ENCODE results near the gene MAPK6.

- PRO-cap, result no peak
These were observed 937 bp upstream of the USP8 start for GRCh38 chr15:50423224-50423712.

- PRO-cap, result no peak
These were observed 17.1 kb downstream of the USP8 start for GRCh38 chr15:50441343-50441645.

GRCh38 chr15:50720523-50720885, 33.9 kb upstream of the TRPM7 start:
- PRO-cap, result no peak

DNA sequence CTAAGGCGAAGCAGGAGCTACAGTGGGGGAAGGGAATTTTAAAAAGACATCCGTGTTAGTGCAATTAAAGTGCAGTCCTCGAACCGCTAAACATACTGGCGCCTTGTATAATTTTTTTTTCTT, 694 bp downstream of the SPPL2A start:
- PRO-cap, result no peak

DNA sequence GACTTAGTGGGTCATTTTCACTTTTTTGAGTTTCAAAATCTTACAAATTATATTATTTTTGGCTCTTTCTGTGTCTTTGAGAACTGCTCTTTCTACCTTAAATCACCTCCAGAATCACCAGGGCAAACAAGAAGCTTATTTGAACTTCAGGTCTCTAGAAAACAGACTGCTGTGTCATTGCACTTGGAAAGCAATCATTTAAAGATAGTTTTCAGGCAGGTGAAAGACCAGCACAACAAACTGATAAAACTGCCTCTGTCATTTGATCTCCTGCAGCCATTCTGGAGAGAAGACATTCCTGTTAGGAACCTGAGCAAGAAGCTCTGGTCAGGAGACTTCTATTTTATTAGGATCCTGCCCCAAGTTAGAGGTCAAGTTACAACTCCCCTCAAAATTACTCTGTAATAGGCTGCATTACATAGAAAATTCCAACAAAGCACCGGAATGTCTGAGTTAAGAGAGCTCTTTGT, 50.7 kb upstream of the AP4E1 start:
- PRO-cap, result no peak

- PRO-cap, result no peak
These were observed 459 bp downstream of the AP4E1 start for GRCh38 chr15:50909021-50909262.

- PRO-cap, result no peak
These were observed 57.5 kb downstream of the TNFAIP8L3 start for GRCh38 chr15:51036885-51037979.

DNA sequence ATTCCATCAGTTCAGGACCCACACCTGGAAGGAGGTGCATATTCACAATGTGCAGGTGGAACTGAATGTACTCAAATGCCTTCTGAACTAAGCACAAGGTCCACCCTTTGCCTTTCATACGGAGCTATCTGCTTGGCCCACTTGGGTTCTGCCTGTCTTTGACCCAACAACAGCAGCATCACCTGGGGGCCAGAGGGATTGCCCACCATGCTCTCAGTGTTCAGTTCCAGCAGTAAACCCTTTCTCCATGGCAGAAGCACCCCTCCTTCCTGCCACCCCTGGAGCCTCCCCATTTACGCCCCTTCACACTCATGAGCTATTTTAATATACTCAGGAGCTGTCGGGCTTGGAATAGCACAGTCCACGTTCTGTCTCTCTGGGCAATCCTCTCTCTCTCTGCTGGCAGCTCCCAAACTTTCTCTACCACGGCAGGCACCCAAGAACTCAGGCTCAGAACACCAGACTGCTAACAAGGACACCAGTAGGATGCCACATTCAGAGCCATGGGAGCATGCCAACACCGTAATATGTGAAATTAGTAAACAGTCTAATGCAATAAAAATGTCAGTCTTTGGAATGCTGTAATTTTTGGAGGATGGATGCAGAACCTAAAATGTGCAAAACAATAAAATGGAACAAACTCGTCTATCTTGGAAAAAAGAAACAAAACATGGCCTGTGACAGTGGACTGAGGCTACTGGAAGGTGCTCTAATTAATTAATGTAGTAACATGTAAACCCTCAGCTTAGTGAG, 19.4 kb downstream of the TNFAIP8L3 start:
- PRO-cap, result no peak

DNA sequence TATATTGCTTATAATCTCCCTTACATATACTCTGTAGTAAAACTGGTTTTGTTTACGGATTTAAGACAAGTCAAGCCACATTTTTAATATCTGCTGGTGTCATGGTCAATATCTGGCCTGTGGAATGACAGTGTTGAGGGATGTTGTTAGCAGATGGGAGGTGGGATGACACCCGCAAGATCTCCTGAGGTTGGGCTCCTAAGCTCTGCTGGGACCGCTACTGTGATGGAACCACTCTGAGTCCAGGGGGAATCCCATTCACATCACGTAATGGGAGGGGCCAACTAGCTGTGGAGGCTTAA, 18.6 kb downstream of the TNFAIP8L3 start:
- PRO-cap, result no peak

DNA sequence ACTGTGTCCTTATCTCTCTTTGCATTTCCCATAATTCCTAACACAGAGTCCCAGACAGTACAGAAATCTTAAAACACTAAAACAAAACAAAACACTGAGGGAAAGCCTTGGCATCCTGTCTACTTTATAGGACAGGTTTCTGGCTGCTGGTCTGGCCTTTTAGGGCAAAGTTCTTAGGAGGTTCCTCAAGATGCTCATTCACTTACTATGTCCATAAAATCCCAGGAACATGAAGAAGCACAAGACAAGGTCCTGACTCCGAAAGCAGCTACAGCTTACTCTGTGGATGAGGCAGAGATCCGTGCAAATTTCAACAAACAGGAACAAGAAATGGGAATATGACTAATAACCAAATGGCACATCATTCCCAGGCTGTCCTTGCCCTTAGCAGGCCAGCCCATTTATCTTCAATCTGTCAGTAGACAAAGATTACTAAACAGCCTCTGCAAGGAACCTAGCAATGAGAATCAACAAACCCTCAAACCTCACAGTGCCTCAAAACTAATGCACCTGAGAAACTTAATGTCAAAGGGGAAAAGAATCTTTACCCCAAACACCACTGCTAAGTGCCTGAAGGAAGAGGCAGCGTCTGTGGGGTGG, 5.1 kb downstream of the TNFAIP8L3 start:
- PRO-cap, result no peak

DNA sequence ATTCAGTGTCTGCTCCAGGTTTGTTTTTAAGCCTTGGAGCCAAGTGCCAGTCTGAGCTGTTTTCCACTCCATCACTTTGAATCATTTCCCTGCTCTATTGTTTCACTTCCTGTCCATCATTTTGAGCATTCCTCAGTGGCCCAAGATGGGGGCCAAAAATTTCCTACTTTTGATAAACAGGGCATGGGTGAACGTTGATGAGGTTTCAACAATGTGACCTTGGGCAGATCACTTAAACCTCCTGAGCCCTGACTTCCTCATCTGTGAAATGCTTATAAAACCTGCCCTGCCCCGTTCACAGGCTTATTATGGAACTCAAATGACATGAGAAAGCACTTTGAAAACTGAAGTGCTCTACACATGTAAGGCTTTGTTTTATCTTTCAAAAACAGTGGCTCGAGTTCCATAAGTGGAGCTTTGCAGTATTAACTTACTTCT, 4.3 kb downstream of the CYP19A1 start:
- PRO-cap, result no peak

GRCh38 chr15:51383327-51383968, 42.0 kb downstream of the GLDN start:
- PRO-cap, result no peak

DNA sequence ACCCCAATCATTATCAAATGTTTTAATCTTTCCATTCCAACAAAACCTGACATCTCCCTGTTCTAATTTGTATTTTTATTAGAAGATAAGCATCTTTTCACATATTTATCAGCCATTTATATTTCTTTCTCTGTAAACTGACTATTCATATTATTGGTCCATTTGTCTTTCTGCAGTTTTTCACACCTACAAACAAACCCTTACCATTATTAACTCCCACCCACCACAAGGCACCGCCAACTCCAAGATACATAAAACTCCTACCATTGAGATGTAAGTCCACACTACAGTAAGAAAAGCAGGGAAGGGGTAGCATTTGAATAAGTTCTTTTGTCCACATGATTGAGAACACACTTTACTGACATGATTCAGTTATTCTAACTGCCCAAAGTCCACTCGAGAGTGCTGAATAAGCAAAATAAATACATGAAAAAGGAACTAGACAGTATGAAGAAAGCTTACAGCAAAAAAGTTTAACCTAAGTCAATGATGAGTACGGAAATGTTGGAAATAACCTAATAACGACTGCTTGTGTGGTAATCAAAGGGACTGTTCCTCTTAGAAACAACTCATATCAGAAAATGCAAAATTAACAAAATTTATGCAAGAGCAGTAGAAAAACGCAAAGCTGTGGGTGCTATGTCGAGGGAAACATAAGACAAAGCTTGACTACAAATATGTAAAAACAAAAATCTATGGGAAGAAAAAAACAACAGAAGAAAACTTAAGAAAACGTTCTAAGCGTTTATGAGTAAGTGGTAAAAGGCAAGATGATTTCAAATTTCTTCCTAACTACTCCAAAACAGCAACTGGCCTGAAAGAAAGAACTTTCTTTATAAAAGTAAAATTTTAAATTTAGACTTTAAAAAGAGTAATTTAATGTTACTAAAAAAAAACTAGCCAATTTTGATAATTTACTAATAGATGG, 36.6 kb downstream of the DMXL2 start:
- PRO-cap, result no peak

DNA sequence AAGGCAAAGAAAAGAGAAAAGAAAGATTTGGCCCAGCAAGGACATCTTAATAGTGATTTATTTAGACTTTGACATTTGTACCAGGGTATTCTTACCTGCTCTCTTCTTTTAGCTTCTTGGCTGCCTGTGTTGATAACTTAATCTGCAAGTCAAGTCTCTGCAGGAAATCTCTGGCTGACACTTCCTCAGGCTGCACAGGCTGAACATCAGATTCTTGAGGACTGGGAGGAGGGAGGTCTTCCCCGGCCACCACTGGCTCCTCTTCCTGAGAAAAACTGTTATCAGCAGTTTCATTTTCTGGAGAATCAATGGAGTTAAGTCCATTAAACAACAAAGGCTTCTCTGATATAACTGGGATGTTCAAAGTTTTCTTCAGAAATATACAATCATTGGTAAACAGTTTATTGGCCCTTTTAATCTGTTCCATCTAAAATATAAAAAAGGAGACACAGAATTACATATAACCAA, 12.7 kb downstream of the LYSMD2 start:
- PRO-cap, result no peak

DNA sequence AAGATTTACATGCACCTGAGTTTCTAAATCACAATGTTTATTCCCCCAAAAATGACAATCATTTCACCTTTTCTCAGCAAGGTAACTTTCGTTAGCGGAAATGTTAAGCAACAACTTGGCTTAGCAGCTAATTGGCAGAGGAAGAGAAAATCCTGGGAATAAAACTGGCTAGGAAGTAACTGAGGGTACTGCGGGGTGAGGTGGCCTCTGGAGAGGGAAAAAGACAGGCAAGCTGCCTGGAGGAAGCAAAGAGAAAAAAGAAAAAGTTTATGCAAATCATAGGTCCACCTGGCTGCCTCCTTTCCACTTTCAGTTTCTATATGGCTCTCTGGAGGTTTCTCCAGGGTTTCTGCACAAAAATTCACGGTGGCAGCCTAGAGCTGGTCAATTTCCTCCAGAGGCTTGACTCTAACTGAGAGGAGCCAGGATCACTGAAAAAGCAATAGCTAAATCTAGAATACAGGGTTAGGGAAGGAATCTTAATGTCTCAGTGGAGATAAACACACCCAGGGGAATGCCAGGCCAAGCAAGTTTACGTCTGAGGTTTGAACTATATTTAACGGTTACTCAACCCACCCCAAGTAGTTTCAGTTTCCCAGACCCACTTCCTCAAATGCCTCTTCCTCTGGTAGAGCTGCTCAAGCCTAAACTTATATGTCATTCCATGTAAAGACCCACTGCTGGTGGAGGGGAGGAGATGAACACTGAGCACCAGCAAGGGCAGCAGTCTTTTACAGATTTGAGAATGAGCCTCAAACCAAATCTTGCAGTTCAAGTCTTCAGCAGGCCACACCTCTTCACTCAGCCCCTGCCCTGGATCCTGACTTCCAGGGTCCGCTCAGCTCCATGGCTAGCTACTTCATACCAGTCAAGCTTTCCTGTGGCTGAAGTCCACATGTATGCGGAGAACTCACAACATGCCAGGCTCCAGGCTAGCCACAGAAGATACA, 5.8 kb downstream of the LYSMD2 start:
- PRO-cap, result no peak

GRCh38 chr15:51870918-51871472, 41.5 kb downstream of the TMOD3 start:
- PRO-cap, result no peak

DNA sequence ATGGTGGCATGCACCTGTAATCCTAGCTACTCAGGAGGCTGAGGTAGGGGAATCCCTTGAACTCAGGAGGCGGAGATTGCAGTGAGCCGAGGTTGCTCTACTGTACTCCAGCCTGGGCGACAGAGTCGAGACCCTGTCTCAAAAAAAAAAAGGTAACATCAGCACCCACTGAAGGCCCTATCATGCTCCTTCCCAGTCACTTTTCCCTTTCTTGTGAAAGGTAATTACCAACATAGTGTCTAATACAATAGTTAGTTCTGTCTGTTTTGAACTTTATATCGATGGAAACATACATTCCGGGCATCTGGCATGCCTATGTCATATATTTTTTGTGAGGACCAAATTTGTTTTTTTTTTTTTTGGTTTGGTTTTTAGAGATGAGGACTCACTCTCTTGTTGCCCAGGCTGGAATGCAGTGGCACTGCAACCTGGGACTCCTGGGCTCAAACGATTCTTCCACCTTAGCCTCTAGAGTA, 42.8 kb downstream of the TMOD3 start:
- PRO-cap, result no peak

- PRO-cap, result no peak
These were observed 47.4 kb downstream of the LEO1 start for GRCh38 chr15:51923973-51924721.

- PRO-cap, result unidirectional peak, plus-strand start at chr15:51981781
These were observed 9.9 kb upstream of the LEO1 start for GRCh38 chr15:51981576-51981837.

DNA sequence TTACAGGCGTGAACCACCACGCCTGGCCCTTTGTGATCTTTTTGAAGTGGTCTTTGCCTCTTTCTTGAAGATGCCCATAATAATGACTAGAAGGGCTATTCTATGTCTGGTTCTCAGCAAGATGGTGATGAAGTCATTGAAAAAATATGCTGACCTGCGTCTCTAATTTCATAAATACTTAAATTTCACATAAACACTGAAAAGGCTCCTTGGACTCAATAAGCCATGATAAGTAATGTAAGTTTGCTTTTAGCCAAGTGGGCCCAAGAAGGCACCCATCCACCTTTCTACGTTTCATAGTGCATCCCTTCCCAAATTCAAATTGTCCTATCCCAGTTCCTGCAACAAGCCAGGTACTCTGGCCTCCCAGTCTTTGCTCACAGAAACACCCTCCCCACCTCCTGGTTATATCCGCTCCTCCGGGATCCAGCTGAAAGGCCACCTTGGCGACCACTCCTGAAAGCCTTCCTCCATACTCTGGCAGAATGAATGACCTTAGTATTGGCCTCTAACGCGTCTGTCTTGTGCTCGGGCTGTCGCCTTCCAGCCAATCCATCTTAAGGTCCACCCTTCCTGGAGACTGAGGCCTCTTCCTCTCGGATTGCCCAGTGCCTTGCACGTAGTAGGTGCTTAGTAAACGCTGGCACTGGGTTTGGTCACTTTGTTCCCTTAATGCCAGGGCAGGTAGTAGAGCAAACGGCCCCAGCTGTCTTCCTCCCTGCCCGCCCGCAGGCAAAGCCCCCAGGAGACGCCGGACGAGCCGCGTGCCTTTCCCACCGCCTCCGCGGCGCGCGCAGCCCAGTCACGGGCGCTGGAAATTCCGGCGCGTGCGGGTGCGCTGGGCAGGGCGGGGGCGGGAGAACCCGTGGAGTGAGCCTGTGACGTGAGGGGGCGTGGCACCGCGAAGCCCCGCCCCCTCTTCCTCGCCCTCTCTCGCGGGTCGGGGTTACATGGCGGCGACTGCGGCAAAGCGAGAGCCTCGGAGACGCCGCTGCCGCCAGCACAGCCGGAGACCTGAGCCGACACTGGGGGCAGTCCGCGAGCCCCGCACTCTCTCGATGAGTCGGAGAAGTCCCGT, at the start of gene MAPK6:
Gene MAPK6 (plus strand): TSS at position 919 of the 1,078 bp plus-strand sequence.
- PRO-cap, result bidirectional peak, plus-strand start at position 929 of the sequence, minus-strand start at position 734 of the sequence

Measured in mesenteric fat pad (tissue), 1 donor.